Measurements from ENCODE around the genes ALDH18A1 and ZFYVE27.

GRCh38 chr10:95474763-95475379, 86.3 kb downstream of the SORBS1 start:
- PRO-cap: no peak

- PRO-cap: no peak
Observed at GRCh38 chr10:95499474-95500201, 61.5 kb downstream of the SORBS1 start.

DNA sequence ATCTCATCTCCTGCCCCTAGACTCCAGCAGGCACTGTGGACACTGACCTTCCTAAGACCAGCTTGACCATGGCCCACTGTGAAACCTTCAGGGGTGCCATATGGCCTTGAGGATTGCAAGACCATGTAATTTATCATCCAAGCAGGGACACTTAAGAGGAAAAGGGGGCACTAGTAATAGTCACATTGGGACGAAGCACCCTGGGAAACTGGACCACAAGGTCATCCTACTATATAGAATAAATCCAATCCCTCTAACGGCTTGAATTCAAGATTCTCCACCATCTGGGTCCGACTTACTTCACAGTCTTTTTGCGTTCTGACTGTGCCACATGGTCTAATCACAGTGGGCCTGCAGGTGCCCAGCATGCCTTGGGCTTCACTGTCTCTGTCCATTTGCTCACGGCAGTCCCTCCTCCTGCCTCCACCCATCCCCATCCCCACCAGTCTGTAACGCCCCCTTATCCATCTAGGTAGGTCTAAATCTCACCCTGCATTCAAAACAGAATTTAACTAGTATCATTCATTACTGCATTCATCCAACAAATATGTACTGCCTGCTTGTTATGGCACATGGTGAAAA, 24.4 kb downstream of the SORBS1 start:
- PRO-cap: no peak

DNA sequence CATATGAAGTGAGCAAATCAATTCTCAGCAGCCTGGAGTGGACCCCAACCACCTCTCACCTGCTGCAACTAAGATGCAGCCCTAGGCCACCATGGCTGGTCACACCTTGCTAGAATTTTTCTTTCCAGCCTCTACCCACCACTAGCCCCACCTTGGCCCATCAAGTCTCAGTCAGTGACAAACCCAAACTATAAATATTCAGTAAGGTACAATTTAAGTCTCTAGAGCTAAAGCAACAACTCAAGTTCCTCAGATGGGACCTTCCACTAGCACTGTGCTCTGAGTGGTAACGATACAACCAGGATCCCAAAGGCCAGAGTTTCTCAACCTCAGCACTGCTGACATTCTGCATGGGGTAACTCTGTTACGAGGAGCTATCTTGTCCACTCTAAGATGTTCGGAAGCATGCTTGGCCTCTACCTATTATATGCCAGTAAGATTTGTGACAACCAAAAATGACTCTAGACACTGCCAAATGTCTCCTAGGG, 22.2 kb downstream of the SORBS1 start:
- PRO-cap: no peak

DNA sequence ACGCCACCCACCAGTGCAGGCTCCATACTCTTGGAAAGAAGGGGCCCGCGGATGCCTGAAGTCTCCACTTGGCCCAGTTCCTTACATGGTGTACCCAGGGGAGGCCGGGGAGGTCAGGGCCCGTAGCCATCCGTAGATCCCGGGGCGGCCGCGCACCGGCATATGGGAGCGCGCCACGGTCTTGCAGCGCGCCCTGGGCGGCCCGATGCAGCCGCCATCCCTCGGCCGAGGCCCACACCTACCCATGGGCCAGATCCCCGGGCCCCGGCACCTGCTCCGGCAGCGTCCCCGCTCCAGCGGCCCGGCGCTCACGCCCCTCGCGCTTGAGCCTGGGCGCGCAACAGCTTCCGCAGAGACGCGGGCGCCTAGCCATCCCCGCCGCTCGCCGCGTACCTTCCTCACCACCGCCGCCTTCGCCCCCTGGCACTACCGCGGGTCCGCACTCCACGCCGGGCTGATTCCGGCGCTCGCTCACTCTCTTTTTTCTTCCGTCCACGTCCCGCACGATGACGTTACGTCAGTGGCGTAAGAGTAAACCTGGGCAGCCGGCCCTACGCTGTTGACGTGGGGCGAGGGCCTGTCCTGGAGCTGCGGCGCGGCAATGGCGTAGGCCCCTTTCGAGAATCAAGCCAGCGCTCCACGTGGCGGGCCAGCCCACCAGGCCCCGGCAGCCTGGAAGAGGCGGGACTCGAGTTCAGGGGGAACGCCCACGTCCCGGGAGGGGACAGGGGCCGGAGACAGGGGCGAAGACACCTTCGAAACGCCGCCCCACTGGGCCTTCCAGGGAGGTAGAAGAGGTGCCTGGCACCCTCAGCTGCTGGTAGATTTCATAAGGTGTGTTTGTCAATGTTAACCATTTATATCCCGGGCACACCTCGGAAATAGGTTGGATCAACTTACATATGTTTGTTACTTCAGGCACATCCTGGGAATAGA, at the start of gene ALDH18A1:
Gene ALDH18A1, minus strand, starts transcription at position 508 of the 936 bp plus-strand sequence.
- PRO-cap: bidirectional peak, plus-strand start at position 727 of the sequence, minus-strand start at position 456 of the sequence

DNA sequence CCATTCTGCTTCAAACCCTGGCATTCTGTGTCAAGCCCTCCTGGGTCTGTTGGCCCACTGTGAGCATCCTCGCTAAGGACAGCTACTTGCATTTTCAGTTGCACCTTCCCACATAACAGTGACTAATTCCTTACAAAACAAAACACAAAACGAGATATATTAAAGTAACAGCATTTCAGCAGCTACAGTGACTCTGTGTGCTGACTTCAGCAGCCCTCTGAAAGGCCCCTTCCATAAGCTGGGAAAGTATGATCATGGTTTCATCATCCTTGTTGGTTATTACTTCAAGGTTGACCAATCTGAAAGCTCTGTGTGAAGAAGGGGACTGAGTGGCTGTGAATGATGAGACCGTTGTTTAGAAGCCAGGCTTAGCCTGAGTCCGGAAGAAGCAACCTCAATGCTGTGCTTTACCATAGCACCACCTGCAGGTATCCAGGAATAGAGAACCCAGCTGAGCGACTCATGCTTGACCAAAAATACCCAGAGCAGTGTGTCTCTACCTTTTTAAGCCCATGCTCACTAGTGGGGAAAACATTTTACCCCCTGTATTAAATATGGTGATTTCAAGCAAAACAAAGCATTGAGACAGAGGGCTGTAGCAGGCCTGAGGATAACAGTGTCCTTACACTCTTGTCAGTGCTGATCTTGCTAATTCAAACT, 42.7 kb upstream of the CC2D2B start:
- PRO-cap: no peak

DNA sequence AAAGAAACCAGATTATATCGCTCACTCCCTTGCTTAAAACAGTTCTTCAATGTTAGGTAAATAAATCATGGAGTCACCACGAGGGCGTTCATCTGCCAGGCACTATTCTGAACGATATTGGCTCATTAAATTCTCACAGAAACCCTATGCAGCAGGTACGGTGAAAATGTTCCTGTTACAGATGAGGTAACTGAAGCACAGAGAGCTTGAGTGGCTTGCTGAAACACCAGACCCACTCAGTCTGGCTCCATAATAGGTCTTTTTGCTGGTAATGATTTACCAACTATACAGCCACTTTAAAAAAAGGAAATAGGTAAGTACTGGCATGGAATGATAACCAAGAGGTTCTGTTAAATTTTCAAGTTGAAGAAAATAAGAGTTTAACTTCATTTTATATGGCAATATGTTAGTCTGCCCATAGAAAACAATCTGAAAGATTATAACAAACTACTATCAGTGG, 1.2 kb upstream of the TM9SF3 start:
- PRO-cap: no peak

DNA sequence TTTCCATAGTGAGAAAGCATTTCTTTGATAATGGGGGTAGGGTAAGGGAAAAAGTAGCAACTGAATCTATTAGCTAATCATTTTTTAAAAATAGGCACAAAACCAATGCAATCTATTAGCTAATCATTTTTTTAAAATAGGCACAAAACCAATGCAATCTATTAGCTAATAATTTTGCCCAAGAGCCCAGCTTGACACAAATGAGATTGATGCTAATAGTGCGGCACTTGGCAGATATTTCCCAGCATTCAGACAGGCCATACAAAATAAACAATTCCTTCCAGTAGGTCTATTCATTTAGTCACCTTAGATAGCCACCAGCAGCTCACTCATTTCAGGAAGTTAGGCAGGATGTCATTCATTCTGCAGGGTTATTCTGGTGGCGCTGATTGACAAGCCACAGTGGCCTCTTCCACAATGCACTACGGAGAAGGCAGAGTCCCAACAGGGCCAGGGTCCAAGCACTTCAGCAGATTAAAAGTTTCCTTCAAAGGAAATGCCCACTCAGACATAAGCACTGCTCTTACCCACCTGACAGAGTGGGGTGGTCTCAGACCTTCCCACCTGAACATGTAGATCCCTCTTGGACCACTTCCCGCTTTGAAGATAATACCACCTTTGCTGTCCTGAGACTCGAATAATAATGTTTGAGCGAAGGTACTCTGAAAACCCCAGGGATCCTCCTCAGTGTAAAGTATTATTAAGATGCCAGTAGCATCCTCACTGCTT, 55.7 kb downstream of the PIK3AP1 start:
- PRO-cap: no peak

GRCh38 chr10:96671320-96671873, 48.9 kb downstream of the PIK3AP1 start:
- PRO-cap: no peak

DNA sequence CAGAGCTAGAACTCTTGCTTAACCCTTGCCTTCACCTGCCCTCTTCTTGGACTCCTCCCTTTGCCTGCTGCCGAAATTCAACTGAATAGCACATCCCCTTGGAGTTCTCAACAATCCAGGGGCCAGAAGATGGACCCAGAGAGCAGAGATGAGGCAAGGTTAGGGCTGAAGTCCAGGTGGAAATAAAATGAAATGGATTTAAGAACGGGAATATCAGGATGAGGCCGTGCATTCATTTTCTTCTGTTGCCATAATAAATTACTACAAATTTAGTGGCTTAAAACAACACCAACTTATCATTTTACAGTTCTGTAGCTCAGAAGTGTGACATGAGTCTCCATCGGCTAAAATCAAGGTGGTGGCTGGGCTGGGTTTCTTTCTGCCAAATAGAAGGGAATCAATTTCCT, 998 bp upstream of the PIK3AP1 start:
- PRO-cap: no peak

DNA sequence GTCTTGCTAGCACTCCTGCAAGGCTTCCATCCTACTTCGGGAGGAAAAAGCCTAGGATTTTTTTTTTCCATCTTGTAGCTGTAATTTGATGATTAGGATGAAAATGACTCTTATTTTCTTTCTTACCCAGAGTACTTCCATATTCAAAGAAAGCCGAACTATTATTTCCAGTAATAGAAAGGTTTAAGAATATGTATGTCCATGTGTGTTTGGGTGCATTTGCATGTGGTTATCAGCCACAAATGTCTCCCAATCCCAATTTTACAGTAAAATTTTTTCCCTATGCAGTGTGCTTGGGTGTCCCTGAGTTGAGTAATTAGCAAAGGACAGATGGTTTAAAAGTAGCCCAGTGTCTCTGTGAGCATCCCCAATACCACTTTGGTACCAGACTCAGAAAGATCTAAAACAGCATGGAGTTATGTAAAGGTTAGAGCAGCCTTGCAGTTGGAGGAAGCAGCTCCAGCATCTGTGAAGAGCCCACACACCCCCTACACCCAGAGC, 153.9 kb downstream of the LCOR start:
- PRO-cap: no peak

GRCh38 chr10:97290620-97291498, 1.6 kb downstream of the ARHGAP19 start:
- PRO-cap: no peak

DNA sequence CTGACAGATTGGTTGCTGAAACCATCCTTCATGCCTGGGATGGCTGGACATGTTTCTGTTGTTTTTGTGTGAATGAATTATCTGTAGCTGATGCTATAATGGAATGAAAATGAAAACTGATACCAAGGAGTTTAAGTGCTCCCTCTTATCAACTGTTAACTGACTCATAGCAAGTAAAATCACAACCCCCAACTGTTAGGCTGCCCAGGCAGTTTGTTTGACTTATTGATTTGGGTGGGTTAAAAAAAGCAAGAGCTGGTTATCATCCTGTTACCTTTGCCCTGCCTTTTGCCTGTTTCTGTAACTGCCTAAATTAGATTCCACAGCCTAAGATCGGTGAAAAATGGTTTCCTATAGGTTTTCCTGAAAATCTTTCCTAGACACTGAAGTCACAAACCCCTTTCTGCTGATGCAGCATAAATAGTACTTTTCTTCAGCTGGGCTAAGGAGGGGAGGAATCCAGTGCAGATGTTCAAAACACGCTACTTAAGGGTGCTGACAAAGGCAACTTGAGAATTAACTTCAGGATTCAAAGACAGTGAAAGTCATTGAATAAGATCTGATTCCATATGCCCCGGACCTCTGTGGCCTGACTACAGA, 5.7 kb downstream of the FRAT2 start:
- PRO-cap: no peak

DNA sequence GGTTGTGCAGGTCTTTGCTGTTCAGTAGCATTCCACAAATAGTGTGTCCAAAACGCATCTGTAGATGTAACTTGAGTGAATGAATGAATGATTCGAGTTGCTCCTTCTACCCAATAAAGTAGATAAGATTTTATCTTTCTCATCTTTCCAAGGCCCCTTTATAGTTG, 1.2 kb downstream of the PGAM1 start:
- PRO-cap: no peak

GRCh38 chr10:97494260-97494524, 4.0 kb downstream of the MMS19 start:
- PRO-cap: no peak

GRCh38 chr10:97499273-97500157, 791 bp downstream of the UBTD1 start:
- PRO-cap: no peak

- PRO-cap: no peak
Observed at GRCh38 chr10:97675067-97676293, 11.6 kb downstream of the AVPI1 start.

GRCh38 chr10:97713098-97713221, 570 bp upstream of the MARVELD1 start:
- PRO-cap: no peak

DNA sequence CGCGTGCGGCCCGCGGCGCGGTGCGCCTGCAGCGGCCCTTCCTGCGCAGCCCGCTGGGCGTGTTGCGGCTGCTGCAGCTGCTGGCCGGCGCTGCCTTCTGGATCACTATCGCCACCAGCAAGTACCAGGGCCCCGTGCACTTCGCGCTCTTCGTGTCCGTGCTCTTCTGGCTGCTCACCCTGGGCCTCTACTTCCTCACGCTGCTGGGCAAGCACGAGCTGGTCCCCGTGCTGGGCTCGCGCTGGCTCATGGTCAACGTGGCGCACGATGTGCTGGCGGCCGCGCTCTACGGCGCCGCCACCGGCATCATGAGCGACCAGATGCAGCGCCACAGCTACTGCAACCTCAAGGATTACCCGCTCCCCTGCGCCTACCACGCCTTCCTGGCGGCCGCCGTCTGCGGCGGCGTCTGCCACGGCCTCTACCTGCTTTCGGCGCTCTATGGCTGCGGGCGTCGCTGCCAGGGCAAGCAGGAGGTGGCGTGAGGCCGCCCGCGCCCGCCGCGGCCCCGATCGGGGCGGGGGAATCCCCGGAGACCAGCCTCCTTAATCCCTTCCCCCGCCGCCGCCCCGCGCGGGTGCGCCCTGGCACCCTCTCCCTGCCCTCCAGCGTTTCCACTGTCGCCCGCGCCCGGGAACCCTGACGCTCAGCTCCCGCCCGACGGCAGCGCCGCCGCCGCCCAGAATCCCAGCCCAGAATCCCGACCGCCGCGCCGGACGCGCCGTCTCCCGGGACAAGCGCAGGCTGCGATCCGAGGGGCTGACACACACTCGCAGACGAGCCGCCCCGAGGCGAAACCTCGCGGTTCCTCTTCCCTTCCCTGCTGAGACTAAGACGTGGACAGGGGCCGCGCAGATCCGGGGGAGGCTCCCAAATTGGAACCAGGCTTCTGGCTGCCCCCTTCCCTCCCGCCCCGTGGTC, 644 bp downstream of the MARVELD1 start:
- PRO-cap: bidirectional peak, plus-strand start at position 617 of the sequence, minus-strand start at position 310 of the sequence; bidirectional peak, plus-strand start outside the sequence, minus-strand start at position 778 of the sequence

GRCh38 chr10:97736875-97737266, at the start of gene ZFYVE27:
Gene ZFYVE27, plus strand, starts transcription at chr10:97737128.
- PRO-cap: unidirectional peak, plus-strand start at chr10:97737128

Data from duodenum (tissue), 1 donor.